Skeletal muscle tissue (tissue), 7 donors: ENCODE results near the gene TMEM69.

DNA sequence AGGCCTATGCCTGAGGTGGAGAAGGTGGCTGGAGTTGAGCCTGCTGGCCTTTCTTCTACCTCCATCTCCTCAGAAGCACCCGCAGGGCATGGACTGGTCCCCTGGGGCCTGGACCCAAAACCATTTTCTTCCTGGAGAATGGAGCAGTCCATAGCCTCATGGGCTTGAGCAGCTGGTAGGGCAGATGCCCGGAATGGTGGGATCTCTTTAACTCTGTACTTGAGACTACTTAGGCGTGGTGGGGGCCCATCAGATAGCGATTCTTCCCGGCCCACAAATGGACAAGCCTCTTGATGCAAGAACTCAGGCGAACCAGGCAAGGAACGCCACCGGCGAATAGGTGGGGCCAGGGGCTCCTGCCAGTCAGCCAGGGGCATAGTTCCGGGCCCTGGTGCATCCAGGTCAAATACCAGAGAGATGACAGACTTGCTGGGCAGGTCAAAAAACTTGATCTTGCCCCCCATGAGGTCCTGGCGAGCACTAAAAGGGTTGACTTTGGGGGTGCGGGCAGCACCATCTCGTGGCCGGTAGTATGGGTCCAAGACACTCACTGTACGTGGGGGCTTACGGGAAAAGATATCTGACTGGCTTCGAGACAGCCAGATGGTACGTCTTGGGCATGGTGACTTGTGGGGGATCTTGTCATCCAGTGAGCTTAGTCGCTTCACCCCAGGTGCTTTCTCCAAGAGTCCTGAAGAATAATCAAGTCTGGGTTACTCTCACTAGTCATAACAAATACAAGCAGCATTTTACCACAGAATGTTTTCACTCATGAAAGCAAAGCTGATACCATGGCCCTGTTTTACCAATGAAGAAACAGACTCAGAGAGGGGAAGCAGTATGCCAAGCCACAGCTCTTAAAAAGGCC is 5.1 kb downstream of the TOE1 start:
- PRO-cap, 3 experiments, result no peak in any of the 3 experiments
- RAMPAGE, long total RNA, result no peak
- RRBS, 2 experiments, result 63 to 88% methylated on average over 9 of the region's 19 CpGs

- PRO-cap, 3 experiments, result no peak in any of the 3 experiments
- RAMPAGE, long total RNA, result no peak
- RRBS, 2 experiments, result no CpG with 5 or more reads among the region's 5 CpGs
These were observed 53.9 kb downstream of the TOE1 start for GRCh38 chr1:45393815-45394423.

- PRO-cap, 3 experiments, result no peak in any of the 3 experiments
- RAMPAGE, long total RNA, result no peak
- RRBS, 2 experiments, result no CpG with 5 or more reads among the region's 15 CpGs
These were observed 9.6 kb downstream of the MMACHC start for GRCh38 chr1:45509323-45510503.

DNA sequence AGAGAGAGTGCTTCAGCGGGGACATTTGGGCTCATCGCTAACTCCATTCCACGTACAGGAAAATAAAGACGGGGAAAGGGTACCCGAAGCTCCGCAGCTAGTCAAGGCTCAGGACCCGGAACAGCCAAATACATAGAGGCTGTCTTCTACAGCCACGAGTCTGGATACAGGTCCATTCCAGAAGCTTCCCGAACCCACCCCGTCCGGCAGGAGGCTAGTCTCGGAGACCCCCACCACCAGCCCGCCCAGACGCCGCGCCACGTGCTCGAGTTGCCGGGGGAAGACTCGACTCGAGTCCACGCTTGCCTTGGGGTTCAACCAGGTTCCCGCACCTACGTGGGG is 410 bp downstream of the PRDX1 start:
- PRO-cap, 3 experiments, result no peak in any of the 3 experiments
- RAMPAGE, long total RNA, result no peak
- RRBS, 2 experiments, result 2% methylated on average over 15 of the region's 24 CpGs

DNA sequence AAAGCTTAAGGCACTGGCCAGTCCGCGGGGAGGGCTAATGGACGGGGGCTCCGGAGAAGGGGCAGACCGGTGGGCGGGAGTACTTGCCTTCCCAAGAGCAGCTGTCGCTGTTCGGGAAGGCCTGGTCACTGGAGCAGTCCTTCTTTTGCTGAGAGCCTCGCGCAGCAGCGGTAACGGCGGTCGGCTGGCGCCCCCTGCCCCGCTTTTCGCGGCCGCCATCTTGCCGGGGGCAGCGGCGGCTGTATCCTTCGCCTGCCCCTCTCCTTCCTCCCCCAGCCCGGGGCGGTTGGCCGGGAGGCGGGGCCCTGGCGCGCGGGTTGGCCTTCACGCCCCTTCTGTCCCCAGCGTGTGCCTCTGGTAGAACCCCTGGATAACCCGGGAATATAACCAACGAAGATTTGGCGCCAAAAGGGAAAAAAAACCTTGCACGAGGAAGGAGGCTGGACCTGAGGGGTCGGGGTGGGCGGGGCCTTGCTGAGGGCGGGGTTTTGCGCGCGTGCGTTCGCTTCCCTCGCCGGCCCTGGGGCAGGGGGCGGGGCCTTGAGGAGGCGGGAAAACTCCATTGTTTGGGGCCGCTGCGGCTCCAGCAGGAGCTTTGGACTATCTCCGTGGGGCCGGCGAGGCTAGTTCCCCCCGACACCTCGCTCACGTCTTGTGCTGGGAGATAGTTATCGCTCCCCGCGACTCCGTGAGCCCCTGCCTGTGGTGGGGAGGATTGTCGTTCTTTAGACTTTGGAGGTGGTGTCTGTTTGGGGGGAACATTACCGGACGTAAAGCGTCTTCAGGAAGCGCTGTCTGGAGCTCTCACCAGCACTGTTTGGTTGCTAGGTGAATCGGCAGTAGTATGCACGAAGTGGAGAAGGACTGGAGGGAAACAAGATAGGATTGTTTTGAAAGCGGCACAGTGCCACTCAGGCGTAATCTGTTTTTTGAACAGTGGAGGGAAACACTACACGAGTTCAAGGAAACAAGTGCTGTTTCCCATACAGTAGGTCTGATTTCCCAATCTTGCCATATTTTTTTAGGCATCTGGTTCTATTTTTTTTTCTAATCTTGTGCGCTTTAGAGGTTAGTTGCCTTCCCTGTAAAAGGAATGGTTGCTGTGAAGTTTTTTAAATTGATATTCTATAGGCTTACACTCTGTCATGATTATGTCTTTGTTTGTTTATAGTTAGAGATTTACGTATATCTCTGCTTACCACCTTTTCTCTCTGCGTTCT is 791 bp downstream of the NASP start:
- PRO-cap, 3 experiments, result peak in 2 of 3 experiments; most common plus-strand start position 562 of the sequence (in 2); most common minus-strand start position 249 of the sequence (in 1)
- RAMPAGE, long total RNA, result no peak
- RRBS, 2 experiments, result 2% methylated on average over 17 to 27 of the region's 73 CpGs

DNA sequence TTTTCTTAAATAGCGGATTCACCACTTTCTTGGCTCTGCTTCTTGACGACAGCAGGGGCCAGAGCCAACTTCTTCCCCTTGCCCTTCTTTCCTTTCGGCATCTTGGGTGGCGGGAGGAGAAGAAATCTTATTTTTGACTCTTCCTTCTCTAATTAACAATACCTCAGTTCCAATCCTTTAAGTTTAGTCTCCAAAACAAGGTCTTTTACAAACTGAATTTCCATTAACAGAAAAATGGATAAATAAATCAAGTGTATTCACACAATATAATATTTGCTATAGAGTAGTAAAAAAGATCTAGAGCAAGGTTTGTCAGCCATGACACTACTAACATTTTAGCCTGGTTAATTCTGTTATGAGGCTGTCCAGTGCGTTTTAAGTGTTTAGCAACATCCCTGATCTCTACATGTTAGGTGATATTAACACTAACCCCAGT is 27.9 kb upstream of the CCDC17 start:
- PRO-cap, 3 experiments, result no peak in any of the 3 experiments
- RAMPAGE, long total RNA, result no peak
- RRBS, 2 experiments, result no CpG with 5 or more reads among the region's 5 CpGs

- PRO-cap, 3 experiments, result peak in 3 of 3 experiments; most common plus-strand start chr1:45688181 (in 3); most common minus-strand start chr1:45688110 (in 2)
- RAMPAGE, long total RNA, result start-site peak on the plus strand at chr1:45688180-45688205, 230 and 121 reads in 2 replicates
- RRBS, 2 experiments, result 0 to 4% methylated on average over 2 to 3 of the region's 27 CpGs
These were observed at the start of gene TMEM69 for GRCh38 chr1:45687971-45688935. TSS of gene TMEM69 (plus strand) at chr1:45688181.

DNA sequence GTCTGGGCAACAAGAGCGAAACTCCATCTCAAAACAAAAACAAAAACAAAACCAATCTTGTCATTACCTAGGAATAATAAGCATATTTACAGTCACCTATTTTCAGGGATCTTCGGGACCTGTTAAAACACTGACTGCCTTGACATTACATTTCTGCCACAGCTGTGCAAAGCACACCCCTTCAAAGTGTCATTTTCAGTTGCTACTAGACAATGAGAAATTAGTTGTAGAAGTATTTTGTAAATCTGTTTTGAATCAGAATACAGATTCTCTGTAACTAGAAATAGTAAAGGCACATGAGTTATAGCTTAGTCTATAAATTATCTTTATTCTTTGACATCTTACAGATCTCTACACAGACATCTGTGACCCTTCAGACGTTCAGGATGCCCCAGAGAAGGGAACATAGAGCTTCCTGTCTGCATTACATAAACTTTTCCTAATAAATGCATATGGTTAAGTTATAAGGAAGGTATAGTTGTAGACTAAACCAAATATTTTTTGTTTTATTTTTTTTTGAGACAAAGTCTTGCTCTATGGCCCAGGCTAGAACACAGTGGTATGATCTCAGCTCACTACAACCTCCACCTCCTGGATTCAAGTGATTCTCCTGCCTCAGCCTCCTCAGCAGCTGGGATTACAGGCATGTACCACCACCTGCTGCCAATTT is 8.9 kb downstream of the TMEM69 start:
- PRO-cap, 3 experiments, result no peak in any of the 3 experiments
- RAMPAGE, long total RNA, result no peak
- RRBS, 2 experiments, result no CpG with 5 or more reads among the region's 3 CpGs

DNA sequence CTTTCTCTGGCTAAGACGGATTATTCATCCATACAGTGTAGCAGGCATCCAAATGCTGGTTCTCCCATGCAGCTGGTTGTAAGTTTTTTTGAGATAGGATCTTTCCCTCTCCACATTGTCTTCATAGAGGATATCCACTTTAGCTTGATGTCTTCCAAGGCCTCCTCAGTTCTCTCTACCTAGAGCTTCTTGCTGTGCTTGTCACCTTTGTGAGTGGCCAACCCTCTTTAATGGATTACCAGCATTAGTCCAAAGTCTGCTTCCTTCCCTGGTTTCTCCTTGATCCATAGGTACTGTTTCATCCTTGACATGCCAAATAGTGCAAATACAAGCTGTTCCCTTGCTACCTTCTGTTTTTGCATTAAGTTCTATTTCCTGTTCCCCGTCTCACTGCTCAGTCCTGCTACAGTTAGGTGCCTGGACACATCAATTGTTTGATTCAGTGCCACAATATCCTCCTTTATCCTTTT is 19.2 kb downstream of the MAST2 start:
- PRO-cap, 3 experiments, result no peak in any of the 3 experiments
- RAMPAGE, long total RNA, result no peak
- RRBS, 2 experiments, result no CpG with 5 or more reads among the region's 2 CpGs

GRCh38 chr1:45969525-45970366 is 162.7 kb downstream of the PIK3R3 start:
- PRO-cap, 3 experiments, result no peak in any of the 3 experiments
- RAMPAGE, long total RNA, result no peak
- RRBS, 2 experiments, result no CpG with 5 or more reads among the region's 3 CpGs

DNA sequence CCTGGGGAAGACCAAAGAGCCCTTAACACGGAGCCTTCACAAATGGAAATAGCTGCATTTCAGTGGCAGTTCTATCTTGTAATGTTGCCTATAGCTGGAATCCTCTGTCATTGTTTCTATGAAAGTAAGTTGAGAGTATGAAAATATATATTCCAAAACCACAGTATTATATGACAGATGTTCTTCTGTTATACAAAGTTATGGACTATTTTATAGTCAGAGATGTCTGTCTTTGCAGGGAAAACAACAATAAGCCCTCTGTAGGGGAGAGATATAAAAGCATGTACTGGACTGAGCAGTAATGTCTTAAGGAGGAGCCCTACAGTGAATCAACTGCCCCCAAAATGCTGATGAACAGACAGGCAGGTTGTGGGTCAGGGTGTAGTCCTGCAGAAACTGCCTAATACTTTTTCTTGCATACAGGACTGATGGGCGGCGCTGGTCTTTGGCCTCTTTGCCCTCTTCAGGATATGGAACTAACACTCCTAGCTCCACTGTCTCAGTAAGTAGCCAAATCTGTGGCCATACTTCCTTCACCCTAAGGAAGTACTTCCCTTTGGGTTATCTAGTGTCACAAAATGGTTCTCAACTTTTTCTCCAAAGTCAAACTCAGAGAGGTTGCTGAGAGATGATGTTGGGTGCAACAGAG is 129.9 kb downstream of the PIK3R3 start:
- PRO-cap, 3 experiments, result no peak in any of the 3 experiments
- RAMPAGE, long total RNA, result no peak
- RRBS, 2 experiments, result no CpG with 5 or more reads among the region's 3 CpGs

DNA sequence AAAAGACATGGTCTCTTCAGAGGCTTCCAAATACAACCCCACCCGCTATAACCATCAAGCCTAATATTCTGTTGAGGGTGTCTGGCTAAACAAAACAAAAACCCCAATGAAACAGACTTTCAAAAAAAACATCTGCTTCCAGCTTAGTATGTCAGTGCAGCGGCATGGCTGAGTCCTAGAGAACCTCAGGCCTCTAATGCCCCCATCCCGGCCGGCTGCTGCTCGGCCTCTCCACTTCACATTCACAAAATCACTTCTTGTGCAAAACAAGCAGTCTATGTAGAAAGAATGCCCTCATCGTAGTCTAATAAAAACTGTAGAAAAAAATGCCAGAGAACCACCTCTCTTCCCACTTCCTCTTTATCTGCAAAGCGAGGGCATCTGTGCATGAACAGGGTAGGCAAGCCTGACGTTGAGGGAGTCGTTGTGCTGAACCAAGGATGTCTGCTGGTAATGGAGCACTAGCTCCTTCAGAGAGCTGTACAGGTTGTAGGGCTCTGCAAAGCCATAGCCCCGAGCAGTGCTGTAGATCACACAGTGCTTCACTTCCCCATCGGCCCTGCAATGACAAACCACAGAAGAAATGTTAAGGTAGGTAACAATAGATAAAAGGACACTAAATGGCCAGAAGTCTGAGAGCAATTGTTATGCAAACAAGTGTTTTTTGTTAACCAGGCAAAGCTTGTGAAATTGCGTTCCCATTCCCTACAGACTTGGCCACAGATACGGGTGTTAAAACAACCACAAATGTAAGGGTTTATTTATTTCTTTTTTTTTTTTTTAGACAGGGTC is 88.9 kb downstream of the PIK3R3 start:
- PRO-cap, 3 experiments, result no peak in any of the 3 experiments
- RAMPAGE, long total RNA, result no peak
- RRBS, 2 experiments, result no CpG with 5 or more reads among the region's 13 CpGs

DNA sequence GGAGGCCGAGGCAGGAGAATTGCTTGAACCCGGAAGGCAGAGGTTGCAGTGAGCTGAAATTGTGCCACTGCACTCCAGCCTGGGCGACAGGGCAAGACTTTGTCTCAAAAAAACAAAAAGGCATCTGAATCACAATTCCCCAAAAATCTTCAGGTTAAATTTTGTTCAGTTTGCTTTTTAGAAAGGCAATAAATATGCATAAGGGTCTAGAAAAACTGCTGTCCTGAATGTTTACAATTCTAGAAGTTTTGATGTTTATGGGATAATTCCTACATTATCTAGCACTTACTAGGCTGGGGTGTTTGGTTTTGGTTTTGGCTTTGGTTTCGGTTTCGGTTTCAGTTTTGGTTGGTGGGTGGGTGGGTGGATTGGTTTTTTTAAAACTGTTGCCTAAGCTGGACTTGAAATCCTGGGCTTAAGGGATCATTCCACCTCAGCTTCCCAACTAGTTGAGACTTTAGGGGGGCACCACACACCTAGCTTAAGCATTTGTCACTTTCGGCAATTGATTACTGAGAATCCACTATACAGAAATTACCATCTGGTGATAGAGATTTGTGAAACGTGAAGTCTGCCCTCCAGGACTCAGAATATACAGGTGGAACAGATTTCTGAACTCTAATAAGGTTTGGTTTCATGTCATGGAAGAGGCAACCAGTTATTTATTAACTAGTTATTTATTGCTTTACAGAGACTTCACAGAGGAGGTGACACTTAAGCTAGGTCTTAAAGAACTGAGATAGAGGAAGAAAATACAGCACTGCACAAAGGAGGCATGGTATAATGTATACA is 69.8 kb downstream of the PIK3R3 start:
- PRO-cap, 3 experiments, result no peak in any of the 3 experiments
- RAMPAGE, long total RNA, result no peak
- RRBS, 2 experiments, result no CpG with 5 or more reads among the region's 7 CpGs

GRCh38 chr1:46112901-46113597 is 19.4 kb downstream of the PIK3R3 start:
- PRO-cap, 3 experiments, result no peak in any of the 3 experiments
- RAMPAGE, long total RNA, result no peak
- RRBS, 2 experiments, result no CpG with 5 or more reads among the region's 5 CpGs

DNA sequence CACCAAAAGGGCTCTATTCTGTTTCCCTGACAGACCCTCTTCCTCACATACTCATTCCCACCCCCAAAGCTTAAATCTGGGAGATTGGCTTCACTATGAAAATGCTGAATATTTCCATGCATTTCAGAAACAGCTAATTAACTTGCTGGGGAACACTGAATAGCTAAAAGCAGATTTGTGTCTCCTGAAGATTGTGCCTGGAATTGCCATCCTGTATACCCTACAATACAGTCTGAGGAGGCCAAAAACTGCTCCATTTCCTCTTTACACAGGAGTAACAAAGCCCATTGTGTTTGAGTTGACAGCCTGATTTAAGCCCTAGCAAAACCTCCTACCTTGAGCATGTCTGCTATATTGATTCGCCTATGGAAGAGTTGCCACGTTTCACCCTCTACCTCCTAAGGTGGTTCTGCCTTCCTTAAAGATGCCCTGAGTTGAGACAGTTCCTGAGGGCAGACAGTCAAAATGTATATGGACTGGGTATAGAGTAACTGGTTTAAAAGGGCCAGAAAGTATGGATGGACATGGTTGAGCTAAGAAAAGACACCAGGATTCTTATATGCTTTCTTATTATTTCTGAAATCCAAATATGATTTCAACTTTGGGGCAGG is 1.6 kb upstream of the PIK3R3 start:
- PRO-cap, 3 experiments, result no peak in any of the 3 experiments
- RAMPAGE, long total RNA, result no peak
- RRBS, 2 experiments, result no CpG with 5 or more reads among the region's 2 CpGs

DNA sequence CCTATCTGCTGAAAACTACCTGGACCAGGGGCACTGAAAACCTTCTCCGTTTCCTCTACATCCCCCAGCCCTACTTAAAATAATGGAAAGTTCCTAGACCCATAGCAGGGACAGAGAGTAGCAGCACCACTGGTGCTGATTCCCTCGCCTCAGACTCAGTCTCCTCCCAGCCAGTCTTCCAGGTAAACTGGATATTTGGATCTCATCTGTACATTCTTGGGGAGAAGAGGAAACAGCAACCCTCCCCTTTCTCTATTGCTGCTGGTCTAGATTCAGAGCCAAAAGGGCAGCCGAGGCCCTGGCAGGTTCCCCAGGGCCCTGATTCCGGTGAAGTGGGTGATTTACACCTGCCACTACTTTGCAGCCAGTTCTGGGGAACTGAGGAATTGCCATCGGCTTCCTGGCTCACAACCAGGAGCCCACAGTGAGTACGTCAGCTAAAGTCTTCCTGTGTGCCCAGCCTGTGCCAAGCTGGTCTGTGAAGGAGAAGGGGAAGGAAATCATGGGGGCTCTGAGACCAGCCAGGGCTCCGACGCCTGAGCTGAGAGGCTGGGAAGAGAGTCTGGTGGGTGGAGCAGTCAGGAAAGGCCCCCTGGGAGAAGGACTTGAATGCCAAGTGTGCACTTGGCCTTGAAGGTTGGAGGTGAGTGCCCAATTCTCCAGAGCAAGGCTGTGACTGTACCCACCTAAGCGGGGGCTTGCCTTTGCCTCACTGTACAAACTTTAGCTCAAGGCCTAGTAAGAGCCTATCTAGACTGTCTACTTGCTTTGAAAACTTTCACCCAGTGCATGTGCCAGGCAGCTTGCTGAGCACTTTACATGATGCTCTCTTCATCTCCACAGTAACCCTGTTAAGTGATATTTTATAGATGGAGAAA is 1.2 kb downstream of the LURAP1 start:
- PRO-cap, 3 experiments, result no peak in any of the 3 experiments
- RAMPAGE, long total RNA, result no peak
- RRBS, 2 experiments, result no CpG with 5 or more reads among the region's 9 CpGs

- PRO-cap, 3 experiments, result no peak in any of the 3 experiments
- RAMPAGE, long total RNA, result no peak
- RRBS, 2 experiments, result no CpG with 5 or more reads among the region's 10 CpGs
These were observed 18.0 kb downstream of the LRRC41 start for GRCh38 chr1:46285420-46285819.

GRCh38 chr1:46285820-46286742 is 17.3 kb downstream of the LRRC41 start:
- PRO-cap, 3 experiments, result peak in 1 of 3 experiments; most common plus-strand start chr1:46285933 (in 1)
- RAMPAGE, long total RNA, result no peak
- RRBS, 2 experiments, result 28 to 34% methylated on average over 12 of the region's 28 CpGs

DNA sequence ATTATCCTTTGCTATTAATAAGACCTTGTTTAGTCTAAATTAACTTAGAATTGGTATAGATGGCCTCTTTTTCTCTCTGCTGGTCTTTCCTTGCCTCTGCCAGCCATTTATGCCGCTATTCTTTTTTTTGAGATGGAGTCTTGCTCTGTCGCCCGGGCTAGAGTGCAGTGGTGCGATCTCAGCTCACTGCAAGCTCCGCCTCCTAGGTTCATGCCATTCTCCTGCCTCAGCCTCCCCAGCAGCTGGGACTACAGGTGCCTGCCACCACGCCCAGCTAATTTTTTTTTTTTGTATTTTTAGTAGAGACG is 9.8 kb upstream of the NSUN4 start:
- PRO-cap, 3 experiments, result no peak in any of the 3 experiments
- RAMPAGE, long total RNA, result no peak
- RRBS, 2 experiments, result no CpG with 5 or more reads among the region's 7 CpGs

DNA sequence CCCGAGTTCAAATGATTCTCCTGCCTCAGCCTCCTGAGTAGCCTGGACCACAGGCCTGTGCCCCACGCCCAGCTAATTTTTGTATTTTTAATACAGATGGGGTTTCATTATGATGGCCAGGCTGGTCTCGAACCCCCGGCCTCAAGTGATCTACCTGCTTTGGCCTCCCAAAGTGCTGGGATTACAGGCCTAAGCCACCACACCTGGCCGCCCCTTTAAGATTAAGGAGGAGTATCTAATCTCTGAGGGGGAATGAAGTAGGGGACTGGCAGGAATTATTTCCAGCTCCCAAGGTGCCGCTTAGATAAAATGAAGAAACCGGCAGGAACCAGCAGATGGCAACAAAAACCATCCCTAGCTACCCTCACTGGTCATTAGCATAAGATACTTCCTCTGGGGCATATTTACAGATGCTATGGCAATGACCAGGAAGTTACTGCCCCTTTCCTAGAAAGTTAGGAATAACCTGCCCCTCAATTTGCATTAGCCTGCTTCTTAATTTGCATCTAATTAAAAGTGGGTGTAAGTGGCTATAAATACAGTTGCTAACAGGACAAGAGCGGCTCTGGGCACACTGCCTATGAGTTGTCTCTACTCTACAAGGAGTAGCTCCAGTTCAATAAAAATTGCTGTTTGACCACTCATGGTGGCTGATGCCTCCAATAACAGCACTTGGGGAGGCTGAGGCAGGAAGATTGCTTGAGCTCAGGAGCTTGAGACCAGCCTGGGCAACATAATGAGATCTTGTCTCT is 7.1 kb upstream of the NSUN4 start:
- PRO-cap, 3 experiments, result no peak in any of the 3 experiments
- RAMPAGE, long total RNA, result no peak
- RRBS, 2 experiments, result no CpG with 5 or more reads among the region's 8 CpGs